Renal cortical epithelial cell (primary cell): ENCODE measurements around a stretch of chr16.

DNA sequence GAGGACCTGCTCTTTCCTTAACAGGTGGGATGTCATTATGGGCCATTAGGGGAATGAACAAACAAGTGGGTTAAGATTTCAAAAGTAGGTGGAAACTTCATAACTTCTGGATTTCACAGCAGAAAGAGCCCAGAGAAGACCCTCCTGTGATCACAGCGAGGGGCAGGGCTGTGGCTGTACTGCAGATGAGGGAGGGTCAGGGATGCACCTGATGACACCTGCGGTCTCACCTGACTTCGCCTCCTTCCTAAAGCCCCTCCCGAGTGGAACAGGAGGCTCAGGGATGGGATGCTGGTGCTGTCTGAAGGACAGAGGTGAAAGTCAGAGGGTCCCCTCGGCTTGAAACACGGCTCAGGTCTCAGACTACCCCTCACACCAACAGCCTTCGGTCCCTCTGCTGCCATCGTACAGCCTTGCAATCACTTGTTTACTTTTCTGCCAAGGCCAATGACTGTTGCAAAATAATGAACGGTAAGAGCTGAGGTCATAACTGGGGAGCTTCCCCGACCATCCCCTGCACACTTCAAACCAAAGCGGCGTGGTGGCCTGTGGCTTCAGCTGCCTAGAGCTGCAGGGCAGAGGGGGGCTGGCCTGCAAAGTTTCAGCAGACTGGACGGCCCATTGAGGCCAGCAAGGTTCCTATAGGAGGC is 5.4 kb downstream of the PAM16 start:
- RRBS: no CpG with 5 or more reads among the region's 13 CpGs

DNA sequence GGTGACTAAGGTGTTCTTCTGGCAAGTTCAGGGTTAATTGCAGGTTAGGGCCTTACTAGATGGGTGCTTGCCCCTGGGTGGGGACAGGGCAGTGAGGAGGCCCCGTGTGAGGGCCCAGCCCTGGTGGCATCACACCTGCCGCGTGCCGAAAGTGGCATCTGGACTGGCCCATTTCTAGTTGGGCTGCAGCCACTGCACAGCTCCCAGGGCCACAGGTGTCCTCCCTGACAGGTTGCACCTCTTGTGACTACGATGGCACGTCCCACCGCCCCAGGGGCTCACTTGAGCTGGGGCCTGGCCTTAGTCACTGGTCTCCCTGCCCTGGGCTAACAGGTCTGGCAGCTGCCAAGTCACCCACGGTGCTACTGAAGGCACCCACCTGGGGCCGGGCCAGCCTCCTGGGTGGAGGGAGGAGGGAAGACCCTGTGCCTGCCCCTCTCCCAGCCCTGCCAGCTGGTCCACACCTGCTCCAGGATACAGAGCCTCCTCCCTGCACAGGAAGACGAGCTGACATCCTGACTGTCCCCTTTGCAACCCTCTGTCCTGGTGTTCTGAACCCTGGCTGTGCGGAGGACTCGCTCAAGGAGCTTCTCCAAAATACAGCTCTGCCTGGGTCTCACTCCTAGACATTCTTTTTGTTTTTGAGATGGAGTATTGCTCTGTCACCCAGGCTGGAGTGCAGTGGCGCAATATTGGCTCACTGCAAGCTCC is 3.4 kb downstream of the VASN start:
- RRBS: no CpG with 5 or more reads among the region's 13 CpGs

- RRBS: 25% methylated on average over 4 of the region's 57 CpGs
Observed at GRCh38 chr16:4380614-4381653, 9.3 kb downstream of the VASN start.

- RRBS: no CpG with 5 or more reads among the region's 16 CpGs
Observed at GRCh38 chr16:4401378-4401986, 14.9 kb downstream of the CORO7 start.

GRCh38 chr16:4410450-4411189 is 5.8 kb downstream of the CORO7 start:
- RRBS: no CpG with 5 or more reads among the region's 18 CpGs

GRCh38 chr16:4414238-4414991 is 2.0 kb downstream of the CORO7 start:
- RRBS: no CpG with 5 or more reads among the region's 9 CpGs

- RRBS: no CpG with 5 or more reads among the region's 15 CpGs
Observed at GRCh38 chr16:4433233-4434522, 8.0 kb downstream of the DNAJA3 start.

DNA sequence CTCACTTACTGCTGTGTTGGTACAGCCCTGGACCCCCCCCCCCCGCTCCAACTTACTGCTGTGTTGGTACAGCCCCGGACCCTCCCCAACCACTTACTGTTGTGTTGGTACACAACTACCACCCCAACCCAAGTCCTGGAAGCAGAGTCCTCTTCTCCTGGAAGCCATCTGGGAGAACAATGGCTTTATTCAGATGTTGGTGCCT is 13.0 kb downstream of the NMRAL1 start:
- RRBS: 73% methylated on average over 2 of the region's 2 CpGs

GRCh38 chr16:4664499-4665629 is 28.5 kb upstream of the NUDT16L1 start:
- RRBS: 77% methylated on average over 2 of the region's 33 CpGs

DNA sequence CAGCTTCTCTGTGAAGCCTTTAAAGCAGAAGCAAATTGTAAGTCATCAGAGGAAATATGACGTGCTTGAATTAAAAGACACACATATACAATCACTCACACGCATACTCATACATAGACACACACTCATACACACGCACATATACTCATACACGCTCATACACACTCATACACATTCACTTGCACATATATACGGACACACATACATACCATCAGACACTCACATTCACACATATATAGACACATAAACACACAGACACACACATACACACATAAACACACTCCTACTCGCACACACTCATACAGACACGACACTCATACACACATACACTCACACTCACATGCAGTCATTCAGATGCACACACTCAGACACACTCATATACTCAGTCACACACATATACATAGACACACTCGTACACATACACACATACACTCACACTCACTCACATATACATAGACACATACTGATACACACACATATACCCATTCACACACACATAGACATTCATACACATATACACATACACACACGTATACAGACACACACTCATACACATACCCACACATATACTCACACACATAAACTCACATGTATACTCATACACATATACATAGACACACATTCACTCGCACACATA is 25.0 kb upstream of the NUDT16L1 start:
- RRBS: no CpG with 5 or more reads among the region's 10 CpGs

DNA sequence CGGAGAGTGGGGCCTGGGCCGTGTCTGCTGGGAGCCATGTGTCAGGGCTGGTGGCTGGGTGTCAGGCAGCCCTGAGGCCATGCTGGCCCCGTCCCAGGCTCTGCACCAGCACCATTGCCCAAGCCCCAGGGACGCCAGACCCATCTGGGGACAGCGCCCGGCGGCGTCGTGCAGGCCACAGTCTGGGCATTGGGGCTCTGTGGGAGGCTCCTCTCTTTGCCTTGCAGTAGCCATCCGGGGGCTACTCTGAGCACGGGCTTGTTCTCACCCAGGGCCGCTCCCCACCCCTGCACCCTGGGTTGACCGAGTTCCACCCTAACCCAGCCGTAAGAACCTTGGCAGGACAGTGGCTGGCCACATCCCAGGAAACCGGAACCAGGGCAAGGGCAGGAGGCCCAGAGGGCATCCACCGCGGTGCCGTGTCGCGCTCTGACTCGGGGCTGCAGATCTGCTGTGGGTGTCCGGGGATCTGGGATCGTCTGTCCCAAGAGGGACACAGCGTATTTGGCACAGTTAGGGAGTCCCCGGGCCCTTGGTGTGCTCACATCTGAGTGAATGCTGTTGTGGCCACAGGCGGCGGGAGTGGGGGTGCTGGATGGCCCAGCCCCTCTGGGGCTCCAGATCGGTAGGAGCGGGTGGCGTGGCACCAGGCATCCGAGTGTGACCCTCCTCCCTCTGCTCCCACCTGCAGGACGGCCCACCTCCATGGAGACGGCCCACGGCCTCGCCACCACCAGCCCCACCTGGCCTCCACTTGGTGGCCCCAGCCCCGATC is 5.1 kb upstream of the NUDT16L1 start:
- RRBS: 91% methylated on average over 12 of the region's 36 CpGs

DNA sequence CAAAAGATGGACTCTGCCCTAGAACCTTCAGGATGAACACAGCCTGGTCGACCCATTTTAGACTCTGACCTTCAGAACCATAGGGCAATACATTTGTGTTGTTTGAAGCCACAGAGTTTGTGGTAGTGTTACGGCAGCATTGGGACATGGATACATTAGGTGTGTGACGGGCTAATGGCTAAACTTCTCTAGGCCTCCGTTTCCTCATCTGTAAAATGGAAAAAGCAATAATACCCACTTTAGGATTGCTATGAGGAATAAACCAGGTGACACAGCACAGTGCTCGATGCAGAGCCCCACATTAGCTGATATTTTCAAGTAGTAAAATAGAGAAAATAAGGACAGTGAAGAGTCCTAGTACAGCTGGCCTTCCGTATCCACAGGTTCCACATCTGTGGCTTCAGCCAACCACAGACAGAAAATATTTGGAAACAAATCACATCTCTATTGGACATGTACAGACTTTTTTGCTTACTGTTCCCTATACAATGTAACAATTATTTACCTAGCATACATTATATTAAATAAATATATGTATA is 1.9 kb upstream of the SMIM22 start:
- RRBS: no CpG with 5 or more reads among the region's 6 CpGs

DNA sequence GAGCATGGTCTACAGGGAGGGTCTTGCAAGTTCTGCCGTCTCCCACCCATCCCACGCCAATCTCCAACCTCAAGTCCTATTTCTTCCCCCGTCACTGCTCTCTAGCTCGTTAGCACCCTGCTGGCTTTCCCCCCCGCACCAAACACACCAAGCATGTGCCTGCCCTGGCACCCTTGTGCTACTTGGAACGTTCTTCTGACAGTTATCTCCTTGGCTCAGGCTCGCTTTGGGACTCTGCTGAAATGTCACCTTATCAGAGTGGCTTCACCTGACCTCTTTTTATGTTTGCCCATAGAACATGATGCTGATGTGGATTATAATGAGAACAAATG is 21.9 kb downstream of the GLYR1 start:
- RRBS: no CpG with 5 or more reads among the region's 7 CpGs

DNA sequence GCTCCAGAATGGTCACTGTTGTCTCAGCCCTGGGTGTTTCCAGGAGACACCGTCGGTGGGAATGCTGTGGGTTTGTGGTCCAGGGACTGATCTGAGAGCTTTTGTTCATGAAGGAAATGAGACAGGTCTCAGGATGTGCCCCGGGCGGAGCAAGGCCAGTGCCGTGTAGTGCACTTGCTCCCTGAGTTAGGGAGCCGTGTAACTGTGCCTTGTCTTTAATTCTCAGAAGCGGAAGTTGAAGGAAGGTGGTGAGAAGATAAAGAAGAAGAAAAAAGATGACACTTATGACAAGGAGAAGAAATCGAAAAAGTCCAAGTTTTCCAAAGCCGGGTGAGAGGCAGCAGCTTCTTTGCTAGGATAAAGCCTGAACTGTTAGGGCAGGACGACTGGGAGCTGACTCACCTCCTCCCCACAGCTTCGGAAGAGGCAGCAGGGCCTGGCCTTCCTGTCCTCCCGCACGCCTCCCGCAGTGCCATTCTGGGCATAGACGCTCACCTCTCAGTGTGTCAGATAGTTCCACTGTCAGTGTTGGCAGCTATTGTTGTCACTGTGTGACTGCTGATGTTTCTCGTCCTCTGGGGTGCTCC is 12.5 kb downstream of the UBN1 start:
- RRBS: no CpG with 5 or more reads among the region's 16 CpGs

DNA sequence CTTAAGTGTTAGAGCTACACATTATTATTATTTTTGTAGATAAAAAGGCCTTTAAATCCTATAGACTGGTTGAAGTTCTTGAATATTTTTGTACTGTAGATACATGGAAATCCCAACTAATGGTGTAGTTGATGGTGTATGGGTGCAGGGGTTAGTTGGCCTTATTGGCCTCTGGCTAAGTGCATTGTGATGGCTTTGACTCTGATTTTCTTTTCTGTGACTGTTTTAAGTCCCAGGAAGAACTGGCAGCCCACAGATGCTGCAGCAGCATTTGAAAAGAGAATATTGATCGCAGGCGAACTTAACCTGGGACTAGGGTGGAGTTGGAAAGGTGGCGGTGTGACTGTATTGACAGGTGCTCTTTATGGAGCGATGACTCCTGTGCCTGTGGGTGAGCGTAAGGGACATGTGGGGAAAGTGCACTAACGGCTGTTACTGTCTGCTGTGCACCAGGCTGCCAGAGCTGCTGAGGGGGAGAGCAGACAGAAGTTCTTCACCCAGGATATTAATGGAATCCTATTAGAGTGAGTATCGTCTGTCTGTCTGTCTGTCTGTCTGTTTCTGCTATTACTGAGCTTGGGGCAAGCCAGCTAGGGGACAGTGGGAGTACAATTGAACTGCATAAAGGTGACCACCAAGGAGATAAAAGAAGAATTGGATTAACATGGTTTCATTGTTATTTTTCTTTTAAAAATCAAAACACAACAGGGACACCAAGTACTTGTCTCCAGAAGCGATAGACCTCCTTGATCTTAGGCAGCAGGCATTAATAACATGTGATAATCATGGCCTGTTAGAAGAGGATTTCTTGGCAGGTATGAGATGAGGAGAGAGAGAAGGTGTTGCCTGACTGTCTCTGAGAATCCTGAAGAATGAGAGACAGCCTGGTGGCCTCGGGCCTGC is 21.4 kb downstream of the UBN1 start:
- RRBS: no CpG with 5 or more reads among the region's 9 CpGs

GRCh38 chr16:4891989-4893069 is 44.6 kb downstream of the PPL start:
- RRBS: 91% methylated on average over 2 of the region's 33 CpGs

GRCh38 chr16:4930399-4930939 is 6.5 kb downstream of the PPL start:
- RRBS: no CpG with 5 or more reads among the region's 8 CpGs

- RRBS: no CpG with 5 or more reads among the region's 10 CpGs
Observed at GRCh38 chr16:5018617-5019369, 14.9 kb downstream of the NAGPA start.

DNA sequence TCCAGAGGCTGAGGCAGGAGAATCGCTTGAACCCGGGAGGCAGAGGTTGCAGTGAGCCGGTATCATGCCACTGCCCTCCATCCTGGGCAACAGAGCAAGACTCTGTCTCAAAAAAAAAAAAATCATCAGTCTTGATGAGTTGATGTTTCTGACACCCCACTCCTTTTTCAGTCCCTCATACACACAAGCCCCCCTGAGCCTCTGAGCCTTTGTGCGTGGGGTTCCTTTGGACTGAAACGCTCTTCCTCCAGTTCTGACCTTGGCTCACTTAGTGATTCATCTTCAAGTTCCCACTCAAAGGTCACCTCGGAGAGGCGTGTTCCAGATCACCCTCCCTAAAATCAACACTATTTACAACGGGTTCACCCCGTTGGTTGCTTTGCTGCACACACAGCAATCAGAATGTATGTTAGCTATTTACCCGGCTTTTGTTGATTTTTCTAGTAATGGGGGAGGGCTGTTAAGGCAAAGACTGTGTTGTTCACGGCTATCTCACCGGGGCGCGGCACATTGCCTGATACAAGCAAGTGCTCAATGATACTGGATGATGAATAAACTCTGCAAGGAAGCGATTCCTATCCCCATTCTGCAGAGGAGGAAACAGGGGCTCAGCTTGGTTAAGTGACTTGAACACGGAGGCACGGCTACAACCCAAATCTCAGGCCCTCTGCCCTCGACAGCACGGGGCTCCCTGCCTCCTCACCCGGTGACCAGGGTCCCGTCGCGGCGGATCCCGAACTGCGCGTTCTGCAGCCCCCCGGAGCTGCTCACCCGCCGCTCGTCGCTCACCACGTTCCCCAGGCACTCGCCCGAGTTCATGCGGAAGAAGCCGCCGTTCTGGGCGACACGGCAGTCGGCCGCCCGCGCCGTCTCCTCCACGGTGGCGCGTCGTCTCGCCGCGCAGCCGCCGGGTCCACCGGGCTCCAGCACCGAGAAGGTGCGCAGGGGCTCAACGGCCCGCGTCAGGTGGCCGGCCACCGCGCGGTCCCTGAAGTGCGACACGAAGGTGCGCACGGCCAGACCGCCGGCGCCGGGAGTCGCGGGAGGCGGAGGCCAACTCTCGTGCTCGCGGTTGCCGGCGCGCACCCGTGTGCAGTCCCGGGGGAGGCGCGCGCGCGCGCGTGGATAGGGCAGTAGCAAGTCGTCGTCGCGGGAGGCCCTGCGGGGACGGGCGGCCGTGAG is 774 bp downstream of the NAGPA start:
- RRBS: 2% methylated on average over 34 of the region's 98 CpGs

GRCh38 chr16:6483093-6483936 is 464.5 kb downstream of the RBFOX1 start:
- RRBS: 3% methylated on average over 21 of the region's 71 CpGs